ENCODE results near the gene PAXIP1.

- PRO-cap: no peak
Measured at GRCh38 chr7:152383840-152384904, 51.6 kb downstream of the KMT2C start.

GRCh38 chr7:152397692-152398635, 37.8 kb downstream of the KMT2C start:
- PRO-cap: no peak

GRCh38 chr7:152462938-152463519, 27.2 kb upstream of the KMT2C start:
- PRO-cap: bidirectional peak, plus-strand start at chr7:152463426, minus-strand start at chr7:152463409

DNA sequence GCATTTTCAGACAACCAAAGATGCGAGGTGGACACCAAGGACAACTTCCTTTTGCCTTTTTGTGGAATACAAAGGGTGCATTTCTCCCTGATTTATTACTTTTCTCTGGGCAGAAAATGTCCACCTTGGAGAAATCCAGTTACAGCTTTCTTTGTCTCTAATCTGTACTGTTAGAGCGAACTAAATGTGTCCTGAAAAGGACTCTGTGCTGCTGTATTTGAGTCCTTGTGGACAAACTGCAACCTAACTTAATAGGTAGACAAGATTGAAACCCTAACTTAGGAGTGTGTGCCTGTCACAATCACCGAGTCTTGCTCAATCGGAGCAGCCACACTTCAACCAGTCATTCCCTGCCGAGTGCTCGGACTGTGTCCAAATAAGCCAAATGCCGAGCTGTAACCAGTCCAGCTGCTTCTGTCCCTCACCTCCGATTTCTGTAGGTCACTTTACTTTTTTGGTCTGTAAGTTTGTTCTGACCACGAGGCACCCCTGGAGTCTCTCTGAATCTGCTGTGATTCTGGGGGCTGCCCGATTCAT, 139.8 kb downstream of the ACTR3B start:
- PRO-cap: no peak

- PRO-cap: unidirectional peak, plus-strand start at chr7:154794429
Measured at GRCh38 chr7:154793957-154794763, 208.8 kb downstream of the PAXIP1 start.

DNA sequence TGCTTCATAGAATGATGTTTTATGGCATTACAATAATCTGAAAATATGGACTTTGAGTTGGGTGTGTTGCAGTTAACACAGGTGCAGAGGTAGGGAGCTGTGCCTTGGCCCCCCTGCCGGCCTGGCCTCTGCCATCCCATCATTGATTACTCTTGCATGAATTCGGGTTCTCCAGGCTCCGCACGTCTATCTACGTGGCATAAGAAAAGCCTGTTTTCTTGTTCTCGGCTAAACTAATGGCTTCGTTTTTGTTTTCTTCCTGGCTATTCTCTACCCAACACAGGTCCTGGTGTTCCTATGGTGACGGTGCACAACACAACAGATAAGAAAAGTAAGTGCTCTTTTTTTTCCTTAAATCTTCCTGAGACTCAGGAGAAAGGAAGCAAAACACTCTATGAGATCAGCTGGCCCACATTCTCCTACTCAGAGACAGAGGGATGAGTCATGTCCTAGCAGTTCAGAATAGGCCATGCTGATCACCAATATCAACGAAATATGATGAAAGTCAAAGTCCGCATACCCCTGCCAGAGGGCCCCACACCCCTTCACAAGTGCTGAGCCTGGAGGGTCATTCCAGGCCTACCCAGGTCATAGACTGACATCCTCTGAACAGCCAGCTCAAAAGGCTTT, 149.3 kb downstream of the PAXIP1 start:
- PRO-cap: no peak

DNA sequence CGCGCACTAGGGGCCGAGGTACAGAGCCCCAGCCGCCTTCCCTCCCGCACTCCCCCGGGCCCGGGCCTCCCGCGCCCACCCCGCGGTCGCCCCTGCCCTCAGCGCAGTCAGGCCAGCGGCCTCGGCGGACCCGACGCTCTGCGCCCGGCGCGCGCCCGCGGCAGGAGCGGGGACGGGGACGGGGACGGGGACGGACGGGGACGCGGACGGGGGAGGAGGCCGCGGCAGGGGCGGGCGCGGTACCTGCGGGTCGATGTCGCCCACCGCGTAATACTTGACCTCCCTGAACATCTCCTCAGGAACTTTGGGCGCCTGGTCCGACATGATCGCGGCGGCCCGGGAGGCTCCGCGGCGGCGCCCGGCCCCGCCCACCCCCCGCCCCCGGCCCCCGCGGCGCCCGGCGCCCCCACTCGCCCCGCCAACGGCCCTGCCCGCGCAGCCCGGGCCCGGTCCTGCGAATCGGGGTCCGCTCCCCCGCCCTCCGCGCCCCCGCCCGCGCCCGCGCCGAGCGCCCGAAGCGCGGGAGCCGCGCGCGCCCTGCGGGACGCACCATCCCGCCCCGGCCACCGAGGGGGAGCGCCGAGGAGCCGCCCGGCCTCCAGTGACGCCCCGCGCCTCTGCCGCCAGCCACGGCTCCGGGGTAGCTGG, at the start of gene PAXIP1:
TSS of gene PAXIP1 (minus strand) at position 519 of the 648 bp plus-strand sequence.
- PRO-cap: bidirectional peak, plus-strand start at position 298 of the sequence, minus-strand start at position 140 of the sequence

DNA sequence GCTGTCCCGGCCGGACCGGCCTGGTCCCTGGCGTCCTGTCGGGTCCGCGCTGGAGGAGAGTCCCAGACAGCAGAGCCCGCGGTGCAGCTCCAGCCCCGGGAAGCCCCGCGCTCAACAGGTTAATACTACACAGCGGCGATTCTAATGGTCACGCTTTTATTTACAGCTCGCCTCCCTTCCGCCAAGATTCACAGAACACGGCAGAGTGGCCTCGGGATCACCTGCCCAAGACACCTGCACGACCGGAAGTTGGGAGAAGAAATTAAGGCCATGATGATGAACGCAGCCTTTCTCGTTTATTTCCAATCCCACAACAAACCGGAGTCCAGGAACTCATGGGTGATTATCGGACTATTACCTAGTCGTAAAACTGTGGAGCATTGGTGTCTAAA, 868 bp upstream of the PAXIP1 start:
- PRO-cap: bidirectional peak, plus-strand start at position 191 of the sequence, minus-strand start at position 116 of the sequence

GRCh38 chr7:155221901-155222689, 75.6 kb upstream of the INSIG1 start:
- PRO-cap: no peak

DNA sequence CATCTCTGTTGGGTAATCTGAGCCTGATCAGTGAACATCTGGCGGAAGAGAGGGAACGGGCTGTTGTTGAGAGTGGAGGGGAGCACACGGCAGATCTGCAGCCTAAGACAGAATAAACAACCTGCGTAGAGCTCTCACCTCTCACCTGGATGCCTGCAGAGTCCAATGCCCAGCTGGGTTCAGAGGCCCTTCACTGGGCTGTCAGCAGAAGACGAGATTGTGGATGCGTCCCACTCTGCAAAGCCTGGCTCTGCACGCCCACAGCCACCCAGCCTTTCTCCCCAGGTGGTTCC, 36.1 kb downstream of the INSIG1 start:
- PRO-cap: no peak

DNA sequence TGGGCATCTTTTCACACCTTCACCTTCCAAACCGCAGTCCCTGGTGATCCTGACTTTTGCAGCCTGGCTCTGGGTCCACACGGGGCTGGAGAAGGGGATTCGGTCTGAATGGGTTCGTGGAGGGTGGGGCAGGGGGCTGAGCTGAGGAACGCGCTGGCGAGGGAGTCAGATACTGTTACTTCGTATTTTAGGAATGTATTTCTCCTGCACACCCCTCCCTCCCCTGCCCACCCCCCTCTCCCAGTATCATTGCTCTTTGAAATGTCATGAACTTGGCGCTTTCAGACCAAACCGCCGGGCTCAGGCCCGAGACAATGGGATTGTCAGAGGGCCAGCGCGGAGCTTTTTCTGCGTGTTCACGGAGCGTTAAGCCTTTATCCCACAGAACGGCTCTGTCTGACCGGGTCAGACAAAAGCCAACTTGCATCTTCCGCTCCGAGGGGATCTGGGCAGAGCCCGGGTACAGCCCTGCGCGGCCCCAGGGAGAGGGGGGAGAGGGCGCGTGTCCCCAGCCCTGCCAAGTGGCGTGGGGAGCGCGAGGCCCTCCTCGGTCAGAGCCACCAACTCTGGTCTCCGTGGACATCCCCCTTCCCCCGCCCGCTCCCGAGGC, 76.7 kb upstream of the EN2 start:
- PRO-cap: no peak

GRCh38 chr7:155768259-155768589, 44.0 kb downstream of the SHH start:
- PRO-cap: no peak

DNA sequence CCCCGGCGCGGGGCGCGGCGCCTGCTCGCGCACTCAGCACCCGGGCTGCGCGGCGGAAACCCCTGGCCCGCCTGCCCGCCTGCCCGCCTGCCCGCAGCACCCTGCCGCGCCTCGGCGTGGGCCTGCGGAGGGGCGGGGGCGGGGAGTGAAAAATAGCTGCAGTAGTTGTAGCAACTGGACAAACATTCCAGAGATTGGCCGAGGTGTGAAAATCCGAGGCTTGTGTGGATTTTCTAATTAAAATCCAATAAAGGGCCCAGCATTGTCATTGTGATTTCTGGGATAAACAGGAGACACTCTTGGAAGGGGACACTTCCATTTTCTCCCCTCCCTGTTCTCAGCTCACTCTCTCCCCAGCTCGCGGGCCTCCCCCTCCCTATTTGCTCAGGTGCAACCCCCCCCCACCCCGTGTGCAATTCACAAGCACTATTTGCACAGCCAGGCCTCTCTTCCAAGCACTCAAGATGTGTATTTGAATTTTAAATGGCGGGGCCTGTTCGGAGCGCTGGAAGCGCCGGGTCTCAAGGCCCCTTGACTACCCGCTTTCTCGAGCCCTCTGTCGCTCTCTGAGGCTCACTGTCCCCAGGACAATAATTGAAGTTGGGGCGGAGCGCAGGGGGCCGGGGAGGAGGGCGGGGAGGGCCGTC, 8.0 kb downstream of the SHH start:
- PRO-cap: unidirectional peak, minus-strand start at position 103 of the sequence; unidirectional peak, minus-strand start at position 568 of the sequence

GRCh38 chr7:155811540-155811939, 723 bp downstream of the SHH start:
- PRO-cap: no peak

GRCh38 chr7:155918994-155919412, 106.7 kb upstream of the SHH start:
- PRO-cap: no peak

DNA sequence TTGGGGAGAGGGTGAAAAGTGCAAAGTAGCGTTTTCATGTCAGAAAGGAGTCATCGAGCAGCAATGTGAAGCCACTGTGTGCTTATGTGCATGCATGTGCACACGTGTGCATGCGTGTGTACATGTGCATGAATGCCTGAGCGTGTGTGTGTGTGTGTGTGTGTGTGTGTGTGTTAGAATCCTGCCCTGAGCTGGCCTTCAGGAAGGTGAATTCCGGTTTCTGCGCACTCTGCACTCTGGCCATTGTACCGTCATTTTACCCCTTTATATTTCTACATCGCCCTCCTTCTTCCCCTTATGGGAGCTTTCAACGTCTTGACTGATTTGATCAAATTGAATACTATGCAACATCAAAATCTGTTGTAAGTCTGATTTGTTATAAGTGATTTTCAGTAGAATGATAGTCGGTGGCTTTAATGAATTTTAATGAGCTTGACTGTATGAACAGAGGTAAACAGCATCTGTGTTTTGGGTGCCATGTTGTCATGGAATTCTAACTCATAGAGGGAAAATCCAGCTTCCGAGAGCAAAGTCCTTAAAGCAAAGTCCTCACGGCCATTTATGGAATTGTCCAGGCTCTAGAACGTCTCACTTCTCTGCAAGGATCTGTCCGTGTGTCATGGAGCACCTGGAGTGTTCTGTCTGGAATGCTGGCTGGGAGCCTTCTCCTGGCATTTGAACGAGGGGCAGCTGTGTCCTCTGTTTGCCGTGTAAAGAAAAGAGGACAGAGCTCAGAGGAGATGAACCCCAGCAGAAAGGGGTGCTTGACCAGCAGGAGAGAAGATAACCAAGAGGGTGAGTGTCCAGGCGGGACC, 148.7 kb upstream of the SHH start:
- PRO-cap: no peak

GRCh38 chr7:156675172-156676052, 34.8 kb downstream of the RNF32 start:
- PRO-cap: no peak

DNA sequence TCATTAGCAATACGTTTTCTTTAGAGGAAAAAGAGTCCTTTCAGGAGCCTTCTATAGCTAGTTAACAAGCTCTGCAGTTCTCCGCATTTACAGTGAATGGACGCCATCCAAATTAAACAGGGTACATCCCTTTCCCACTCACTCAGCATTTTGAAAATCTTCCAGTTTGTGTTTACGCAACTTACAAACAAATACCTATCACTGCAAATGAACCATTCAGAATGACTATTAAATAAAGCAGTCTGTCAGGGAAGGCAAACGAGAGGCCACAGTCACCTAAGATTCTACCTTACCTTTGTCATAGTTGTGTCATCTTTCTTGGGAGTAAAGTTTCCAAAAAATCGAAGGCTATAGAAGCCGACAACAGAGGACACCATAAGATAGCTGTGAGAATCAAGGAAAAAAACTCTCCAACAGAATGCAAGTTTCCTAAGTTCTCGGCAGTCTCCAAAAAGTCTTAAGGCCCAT, 84.6 kb downstream of the RNF32 start:
- PRO-cap: no peak

DNA sequence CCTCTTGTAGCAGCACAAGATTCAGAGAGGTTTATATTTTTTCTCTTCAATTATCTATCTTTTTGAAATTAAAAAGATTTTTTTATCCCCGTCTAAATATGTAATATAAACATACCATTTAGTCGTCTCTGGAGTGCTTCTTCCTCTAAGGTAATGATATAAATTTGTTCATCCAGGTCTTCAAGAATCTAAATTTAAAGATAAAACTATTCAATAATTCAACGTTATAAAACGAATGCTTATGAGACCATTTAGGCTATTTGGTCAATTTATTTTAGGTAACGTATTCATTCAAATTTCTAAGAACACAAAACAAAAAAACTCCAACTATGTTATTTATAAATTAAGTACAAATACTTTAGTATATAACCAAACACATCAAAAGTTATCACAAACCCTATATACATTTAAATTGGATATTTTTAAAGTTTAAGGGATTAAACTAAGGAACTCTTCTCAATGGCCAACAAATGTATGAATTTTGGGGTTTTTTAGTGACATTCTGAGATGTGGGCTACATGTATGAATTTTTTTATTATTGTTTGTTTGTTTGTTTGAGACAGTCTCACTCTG, 115.8 kb downstream of the RNF32 start:
- PRO-cap: no peak

DNA sequence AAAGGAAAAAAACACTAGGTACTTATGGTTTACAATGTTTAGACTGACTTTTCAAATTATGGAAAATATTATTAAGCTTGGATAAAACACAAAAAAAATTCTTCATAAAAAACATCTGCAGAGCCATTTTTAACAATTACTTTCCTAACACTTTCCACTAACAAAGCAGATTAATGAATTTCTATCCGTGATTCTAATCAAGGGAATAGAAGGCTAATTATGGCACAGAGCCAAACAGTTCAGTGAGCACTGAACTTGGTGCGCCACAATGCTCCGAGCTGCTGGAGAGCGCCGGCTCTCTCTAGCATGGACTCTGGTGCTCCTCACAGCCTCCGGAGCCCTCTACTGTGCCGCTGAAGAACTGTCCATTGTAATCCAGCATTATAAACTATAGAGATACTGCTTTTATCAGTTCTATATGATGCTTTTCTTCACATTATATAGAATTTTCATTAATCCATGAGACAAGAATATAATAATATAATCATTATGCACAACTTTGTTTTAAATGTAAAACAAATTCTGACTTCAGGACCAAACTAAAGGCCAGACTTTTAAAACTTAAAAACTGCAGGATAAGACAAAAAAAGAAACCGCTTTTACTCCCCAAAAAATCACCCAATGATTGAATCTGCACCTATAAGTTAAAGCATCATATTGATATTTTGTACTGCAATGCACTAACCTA, 123.5 kb downstream of the RNF32 start:
- PRO-cap: no peak